ENCODE measurements around the gene EML4.

DNA sequence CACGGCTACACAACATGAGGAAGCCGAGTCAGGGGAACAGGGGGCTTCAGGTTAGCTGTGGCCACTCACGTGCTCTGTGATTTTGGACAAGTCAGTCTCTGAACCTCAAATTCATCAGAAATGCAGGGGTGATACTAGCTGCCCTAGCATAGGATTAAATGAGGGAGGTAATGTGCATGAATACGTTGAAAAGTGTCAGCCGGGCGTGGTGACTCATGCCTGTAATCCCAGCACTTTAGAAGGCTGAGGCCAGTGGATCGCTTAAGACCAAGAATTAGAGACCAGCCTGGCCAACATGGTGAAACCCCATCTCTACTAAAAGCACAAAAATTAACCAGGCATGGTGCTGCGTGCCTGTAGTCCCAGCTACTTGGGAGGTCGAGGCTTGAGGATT is 69.0 kb downstream of the HNRNPLL start:
- PRO-cap: no peak

DNA sequence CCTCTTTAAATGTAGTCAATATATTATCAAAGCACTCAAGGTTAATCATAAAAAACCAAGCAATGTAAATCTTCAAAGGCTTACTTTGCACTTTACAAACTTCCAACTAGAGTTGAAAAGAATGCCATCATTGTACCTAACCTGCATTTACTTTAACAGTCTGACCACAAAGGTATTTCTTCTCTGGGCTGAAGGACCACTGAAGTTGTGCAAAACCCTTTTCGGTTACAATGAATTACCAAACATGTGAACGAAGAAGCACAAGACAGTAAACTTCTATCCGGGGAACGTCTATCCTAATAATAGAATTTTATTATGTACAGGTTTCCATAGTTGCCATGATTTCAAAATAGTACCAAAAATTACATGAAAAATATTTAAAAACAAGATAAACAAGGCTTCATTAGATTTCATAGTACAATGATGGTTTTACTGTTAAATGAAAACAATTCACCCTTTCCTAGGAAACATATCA is 2.9 kb downstream of the HNRNPLL start:
- PRO-cap: no peak

GRCh38 chr2:38743016-38743545 is 8.1 kb downstream of the SRSF7 start:
- PRO-cap: no peak

- PRO-cap: no peak
Measured at GRCh38 chr2:38746437-38747127, 4.6 kb downstream of the SRSF7 start.

GRCh38 chr2:38778300-38778931 is 406 bp downstream of the GEMIN6 start:
- PRO-cap: no peak

- PRO-cap: no peak
Measured at GRCh38 chr2:38985215-38985954, 95.7 kb downstream of the ARHGEF33 start.

DNA sequence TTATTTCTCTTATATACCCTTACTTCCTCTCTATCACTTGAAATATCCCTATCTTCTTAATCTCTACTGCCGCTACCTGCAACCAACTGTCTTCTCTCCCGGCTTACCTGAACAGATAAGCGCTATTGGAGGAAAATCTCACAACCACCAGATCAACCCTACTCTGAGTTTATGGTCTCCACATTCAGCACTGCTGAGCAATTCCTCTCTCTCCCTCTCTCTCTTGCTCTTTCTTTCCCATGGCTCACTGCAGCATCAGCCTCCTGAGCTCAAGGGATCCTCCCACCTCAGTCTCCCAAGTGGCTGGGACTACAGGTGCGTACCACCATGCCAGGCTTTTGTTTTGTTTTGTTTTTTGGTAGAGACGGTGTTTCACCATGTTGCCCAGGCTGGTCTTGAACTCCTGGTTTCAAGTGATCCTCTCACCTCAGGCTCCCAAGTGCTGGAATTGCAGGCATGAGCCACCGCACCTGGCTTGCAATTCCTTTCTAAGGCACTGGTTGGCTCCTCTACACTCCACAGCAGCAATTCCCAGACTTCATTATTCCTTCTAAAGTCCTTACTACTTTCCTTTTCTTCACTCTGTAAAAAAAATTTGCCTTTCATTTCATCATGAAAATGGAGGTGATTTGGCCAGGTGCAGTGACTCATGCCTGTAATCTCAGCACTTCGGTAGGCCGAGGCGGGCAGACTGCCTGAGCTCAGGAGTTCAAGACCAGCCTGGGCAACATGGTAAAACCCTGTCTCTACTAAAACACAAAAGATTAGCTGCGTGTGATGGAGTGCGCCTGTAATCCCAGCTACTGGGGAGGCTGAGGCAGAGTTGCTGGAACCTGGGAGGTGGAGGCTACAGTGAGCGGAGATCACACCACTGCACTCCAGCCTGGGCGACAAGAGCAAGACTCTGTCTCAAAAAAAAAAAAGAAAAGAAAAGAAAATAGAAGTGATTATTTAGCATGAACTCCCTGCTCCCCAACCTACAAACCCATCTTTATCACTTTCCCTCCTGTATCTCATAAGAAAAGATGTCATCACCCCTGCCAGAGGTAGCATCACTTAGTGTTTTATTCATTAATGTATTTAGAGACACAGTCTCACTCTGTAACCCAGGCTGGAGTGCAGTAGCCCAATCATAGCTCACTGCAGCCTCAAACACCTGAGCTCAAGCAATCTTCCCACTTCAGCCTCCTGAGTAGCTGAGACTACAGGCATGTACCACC is 8.3 kb downstream of the SOS1 start:
- PRO-cap: no peak

DNA sequence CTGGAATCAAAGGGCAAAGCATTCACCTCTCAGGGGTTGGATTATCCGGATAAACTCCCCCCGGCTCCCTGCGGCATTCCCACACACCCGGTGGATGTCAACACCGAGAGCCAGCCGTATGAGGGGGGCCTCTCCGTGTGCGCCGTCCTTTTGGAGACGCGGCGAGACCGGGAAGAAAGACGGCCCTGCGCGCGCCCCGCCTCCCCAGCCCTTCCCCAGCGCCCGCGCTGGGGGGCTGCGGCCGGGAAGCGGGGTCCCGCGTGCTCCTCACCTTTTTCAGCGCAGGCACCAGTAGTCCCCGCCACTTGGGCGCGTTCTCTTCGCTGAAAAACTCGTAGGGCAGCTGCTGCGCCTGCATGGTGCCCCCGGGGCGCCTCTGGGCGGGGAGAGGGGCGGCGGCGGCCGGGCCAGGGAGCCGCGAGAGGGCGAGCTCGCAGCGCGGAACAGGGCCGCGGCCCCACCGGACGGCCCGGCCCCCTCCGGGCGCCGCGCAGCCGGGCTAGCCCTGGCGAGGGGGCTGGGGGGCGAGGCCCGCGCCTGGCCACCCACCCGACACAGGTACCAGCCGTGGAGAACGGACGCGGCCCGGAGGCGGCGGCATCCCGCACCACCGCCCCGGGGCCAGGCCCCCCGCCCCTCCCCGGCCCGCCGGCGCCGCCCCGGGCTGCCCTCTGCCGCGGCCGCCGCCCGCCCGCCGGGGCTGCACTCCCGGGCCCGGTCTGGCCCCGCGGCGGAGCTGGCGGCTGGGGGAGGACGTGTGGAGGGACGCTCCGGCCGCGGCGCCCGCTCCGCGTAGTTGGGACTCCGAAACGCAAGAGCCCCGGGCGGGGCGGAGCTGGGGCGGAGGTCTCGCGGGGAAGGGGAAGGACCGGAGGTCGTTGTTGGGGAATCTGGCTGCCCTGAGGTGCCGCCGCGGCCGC is 526 bp downstream of the SOS1 start:
- PRO-cap: no peak

- PRO-cap: no peak
Measured at GRCh38 chr2:39229996-39230195, 109.0 kb upstream of the SOS1 start.

- PRO-cap: no peak
Measured at GRCh38 chr2:39335472-39336024, 101.5 kb downstream of the MAP4K3 start.

- PRO-cap: no peak
Measured at GRCh38 chr2:40250961-40251628, 200.8 kb downstream of the SLC8A1 start.

DNA sequence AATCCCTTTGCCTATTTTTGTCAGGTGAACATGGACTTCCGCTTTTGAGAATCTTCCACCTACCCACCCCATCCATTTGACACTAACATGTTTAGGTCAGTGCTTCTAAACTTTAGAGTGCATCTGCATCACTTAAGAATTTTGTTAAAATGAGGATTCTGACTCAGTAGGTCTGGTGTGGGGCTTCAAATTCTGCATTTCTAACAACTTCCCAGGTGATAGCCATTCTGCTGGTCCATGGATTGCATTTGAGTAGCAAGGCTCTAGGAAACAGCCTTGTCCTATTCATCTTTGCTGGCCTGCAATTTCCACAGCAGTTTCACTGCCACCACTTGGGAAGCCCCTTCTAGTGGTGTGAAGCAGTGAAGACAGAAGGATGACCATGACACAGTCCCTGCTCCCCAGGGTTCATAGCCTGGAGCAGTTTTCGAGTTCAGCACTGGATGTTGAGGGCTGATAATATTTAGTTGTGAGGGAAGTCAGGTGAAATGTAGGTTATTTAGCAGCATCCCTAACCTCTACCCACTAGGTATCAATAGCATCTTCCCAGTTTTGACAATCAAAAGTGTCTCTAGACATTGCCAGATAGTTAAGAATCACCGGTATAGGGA is 146.9 kb downstream of the SLC8A1 start:
- PRO-cap: no peak

DNA sequence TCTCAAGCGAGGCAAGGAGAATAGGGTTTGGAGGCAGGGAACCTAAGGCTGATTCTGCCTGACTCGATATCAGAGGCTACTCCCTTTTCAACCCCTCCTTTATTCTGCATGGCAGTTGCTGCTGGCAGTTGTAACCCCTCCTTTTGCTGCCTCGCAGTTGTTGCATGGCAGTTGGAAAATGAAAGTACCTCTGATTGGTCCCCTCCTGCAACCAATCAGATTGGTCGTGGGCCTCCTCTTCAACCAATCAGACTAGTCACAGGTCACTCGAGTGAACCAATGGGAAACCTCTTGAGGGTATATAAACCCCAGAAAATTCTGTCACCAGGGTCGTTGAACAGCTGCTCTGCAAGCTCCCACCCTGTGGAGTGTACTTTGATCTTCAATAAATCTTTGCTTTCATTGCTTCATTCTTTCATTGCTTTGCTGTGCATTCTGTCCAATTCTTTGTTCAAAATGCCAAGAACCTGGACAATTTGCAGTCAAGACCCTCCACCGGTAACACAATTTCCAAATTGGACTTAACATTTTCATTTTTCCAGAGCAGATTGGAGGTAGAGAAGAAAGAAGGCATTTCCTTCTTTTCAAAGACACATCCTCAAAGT is 294.4 kb upstream of the SLC8A1 start:
- PRO-cap: no peak

- PRO-cap: no peak
Measured at GRCh38 chr2:41720695-41721471, 326.9 kb upstream of the PKDCC start.

DNA sequence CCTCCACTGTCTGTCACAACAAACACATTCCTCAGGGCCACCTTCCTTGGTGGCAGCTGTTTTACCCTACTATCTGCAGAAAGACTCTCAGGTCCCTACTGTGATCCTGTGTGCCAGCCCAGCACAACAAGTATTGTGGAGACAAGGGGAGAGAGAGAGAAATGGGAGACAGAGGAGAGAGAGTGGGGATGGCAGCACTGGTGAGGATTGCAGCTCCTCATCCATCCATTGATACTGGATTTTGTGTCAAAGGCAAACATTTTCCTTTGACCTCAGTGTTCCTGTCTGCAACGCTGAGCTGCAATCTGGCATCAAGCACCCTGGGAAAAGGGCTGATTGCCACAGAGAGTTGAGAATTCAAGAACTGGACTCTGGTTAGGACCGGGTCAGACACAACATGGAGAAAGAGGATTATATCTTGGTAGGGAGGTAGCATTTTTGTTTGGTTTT is 82.1 kb upstream of the PKDCC start:
- PRO-cap: no peak

DNA sequence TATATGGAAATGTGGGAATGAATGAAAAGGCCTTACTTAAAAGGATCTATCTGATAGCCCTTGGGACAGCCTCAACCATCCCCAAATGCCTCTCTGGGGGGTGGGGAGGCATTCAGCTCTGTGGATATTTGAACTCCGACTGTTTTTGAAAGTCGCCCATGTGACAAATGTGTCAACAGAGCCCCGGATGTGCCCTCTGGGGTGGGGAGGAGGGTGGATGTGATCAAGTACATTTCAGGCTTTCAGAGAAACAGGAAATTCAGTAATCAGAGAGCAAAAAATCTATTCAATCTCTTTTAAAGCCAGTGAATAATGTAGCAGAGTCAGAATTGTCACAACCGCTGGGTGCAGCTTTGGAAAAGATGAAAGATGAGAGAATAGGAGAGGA is 58.2 kb downstream of the PKDCC start:
- PRO-cap: no peak

- PRO-cap: unidirectional peak, plus-strand start at chr2:42169371
Measured at GRCh38 chr2:42168934-42169958, at the start of gene EML4. Gene EML4 (plus strand): TSS chr2:42169353.

DNA sequence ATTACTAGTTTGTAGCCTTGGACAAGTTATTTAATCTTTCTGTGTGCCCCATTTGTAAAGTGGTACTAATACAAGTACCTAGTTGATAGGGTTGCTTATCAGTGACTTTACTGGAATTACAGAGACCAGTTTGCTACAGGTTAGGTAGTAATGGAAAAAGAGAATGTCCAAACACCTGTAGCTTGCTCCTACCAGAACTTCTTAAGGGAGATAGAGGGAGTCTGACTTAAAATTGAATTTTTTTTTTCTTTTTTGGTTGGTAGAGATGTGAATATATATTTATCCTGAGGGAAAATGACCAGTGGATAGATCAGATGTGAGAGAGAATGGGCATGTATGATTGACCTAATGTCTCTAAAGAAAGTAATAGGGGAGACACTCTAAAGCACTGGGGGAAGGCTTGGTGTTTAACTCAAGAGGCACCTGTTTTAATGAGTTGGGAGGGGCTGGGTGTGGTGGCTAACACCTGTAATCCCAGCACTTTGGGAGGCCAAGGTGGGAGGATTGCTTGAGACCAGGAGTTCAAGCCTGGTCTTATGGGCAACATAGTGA is 28.9 kb downstream of the EML4 start:
- PRO-cap: no peak

DNA sequence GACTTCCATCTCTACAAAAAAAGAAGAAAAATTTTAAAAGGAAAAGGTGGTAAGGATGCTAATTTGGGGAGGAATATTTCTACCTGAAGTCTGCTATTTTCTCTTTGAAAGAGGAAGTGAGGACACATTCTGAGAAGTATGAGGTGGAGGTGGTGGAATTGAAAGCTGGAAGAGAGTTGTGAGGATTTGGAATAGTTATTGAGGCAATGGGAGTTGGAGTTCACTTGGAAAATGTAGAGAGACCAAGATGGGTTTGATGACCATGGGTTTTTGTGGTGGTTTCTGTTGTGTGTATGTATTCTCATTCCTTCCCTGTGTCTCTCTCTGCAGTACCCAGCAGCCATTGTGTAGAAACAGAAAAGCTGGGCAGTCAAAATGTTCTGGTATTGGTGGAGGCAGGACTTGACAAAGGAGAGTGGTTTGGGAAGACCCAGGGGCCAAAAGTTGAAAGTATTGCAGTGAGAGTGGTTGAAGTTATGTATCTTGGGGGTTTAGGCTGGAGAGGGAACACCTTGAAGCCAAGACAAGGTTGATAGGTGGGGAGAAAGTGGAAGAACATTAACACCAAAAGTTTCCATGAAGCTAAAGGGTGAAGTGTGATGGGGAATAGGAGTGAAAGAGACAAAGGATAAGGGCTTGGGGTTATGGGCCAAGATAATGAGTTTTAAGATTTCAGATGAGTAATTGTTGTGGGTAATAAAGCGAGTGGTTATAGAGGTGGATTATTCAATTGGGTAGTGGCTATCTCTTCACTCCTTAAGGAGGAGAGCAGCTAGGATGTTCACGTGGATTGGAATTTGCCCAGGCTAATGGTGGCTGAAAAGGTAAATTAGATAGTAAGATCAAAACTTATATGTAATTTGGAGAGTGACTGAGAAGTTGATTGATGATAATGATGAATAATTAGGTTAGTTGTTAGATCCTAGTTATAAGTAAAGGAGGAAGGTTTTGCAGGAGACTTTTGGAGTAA is 29.7 kb downstream of the EML4 start:
- PRO-cap: no peak

DNA sequence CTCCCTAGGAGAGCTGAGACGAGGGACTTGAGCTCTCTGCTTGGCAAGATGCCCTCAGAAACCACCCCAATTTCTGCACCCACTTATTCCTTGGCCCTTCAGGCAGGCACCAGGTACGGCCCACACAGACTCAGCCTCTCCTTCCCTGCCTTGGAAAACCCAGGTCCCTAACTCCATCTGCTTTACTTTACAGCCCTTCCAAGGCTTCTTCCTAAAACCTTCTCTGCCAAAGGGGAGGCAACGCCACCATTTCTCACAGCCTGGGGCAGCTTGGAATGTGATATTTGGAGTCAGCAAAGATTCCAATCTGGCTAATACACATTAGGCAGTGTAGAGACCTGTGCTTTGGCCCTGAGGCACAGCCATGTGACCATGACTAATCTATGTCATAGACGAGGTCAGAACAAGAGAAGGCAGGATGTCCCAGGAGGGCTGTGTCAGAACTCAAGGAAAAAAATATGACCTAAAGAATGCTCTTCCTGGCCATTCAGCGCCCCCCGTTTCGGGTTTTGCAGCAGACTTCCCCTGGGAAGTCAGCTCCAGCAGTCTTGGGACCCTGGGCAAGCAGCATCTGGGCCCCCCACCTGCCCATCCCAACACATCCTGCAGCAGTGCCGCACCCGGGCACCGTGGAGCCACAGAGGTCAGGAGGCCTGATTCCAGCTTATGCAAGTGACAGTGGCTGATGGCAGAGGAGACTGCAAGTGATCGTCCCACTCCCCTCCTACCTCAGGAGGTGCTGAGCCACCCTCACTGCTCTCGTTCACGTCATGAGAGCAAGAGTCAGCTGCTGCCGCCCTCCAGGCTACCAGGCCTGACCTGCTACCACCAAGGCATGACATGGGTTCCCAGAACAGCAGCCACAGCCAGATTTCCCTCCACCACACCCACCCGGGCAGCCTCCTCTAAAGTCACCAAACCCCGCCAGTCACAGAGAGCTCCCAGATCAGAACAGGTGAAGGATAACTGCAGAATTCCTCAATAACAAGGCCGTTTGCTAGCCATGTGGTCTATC is 18.4 kb downstream of the COX7A2L start:
- PRO-cap: no peak